Thyroid gland (tissue), 7 donors: ENCODE results near the gene SUPT5H.

DNA sequence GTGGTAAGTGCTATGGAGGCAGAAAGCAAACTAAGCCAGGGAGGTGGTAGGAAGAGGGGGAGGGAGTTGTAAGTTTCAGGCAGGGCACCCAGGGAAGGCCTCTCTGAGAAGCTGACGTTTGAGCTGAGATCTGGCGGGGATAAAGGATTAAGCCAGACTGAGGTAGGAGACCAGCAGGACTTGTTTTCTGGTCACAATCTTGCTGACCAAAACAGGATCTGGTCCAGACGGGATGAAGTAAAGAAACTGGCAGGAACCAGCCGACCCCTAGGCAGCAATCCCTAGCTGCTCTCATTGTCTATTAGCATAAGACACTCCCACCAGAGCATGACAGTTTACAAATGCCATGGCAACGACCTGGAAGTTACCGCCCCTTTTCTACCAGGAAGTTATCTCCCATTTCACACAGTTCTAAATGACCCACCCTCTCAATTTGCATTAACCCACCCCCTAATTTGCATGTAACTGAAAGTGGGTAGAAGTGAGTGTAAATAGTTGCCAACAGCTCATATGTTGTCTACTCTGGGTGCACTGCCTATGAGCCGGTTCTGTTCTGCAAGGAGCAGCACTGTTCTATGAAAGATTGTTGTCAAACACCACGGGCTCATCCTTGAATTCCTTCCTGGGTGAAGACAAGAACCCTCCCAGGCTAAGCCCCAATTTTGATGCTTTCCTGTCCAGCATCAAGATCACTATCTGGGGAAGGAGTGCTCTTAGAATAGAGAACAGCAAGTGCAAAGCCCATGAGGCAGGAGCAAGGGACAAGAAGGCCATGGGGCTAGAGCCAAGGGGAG lies 13.8 kb upstream of the FBXO27 start:
- PRO-cap, 2 experiments: no peak in any of the 2 experiments
- RAMPAGE, long total RNA, 5 experiments: no peak in any of the 5 experiments

DNA sequence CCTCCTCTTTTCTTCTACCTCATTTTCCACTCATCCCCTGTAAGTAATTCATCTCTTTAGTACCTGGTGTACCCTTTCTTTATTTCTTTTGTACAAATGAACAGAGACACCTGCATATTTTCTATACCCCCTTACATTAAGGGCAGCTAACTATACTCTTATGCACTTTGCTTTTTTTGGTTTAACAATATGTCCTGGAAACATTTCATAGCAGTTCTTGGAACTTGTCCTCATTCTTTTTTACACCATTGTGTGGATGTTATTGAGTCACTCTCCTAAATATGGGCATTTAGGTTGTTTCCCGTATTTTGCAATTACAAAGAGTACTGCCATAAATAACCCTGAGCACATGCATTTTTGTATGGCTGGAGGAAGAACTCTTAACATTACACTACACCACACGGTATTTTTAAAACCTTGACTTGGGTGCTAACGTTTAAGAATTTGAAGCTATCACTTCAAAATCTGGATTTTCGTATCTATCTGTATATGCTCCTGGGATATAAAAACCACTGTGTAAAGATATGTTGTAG lies 9.6 kb downstream of the ACP7 start:
- PRO-cap, 2 experiments: no peak in any of the 2 experiments
- RAMPAGE, long total RNA, 5 experiments: no peak in any of the 5 experiments

GRCh38 chr19:39112271-39112661 lies 13.3 kb upstream of the PAK4 start:
- PRO-cap, 2 experiments: no peak in any of the 2 experiments
- RAMPAGE, long total RNA, 5 experiments: no peak in any of the 5 experiments

DNA sequence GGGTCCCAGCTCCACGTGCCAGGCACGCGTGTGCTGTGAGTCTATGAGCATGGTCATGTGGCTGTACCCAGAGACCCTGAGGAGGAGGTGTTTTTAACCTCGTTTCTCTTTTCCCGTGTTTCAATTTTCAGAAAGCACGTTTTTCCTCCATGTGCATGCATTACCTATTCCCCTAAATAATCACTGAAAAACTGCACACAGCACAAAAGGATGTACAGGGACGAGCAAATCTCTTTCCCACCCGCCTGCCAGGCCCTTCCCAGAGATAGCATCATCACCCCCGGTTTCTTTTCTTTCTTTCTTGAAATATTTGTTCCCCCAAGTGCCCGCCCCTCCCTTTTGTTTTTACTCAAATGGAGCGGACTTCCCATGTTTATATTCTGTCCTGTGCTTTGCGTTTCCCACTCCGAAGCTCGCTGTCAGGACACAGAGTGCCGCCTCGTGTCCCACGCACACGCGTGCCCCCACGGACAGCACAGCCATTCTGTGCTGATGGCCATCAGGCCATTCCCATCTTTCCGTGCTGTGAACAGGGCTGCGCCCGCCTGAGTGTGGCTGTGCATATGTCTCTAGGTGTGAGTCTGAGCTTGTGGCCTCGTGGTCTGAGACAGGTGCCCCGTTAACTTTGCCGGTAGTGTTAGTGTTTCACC lies 6.6 kb downstream of the PAK4 start:
- PRO-cap, 2 experiments: peak in 2 of 2 experiments; most common plus-strand start position 404 of the sequence (in 2)
- RAMPAGE, long total RNA, 5 experiments: no peak in any of the 5 experiments

GRCh38 chr19:39157506-39158179 lies 32.1 kb downstream of the PAK4 start:
- PRO-cap, 2 experiments: no peak in any of the 2 experiments
- RAMPAGE, long total RNA, 5 experiments: no peak in any of the 5 experiments

DNA sequence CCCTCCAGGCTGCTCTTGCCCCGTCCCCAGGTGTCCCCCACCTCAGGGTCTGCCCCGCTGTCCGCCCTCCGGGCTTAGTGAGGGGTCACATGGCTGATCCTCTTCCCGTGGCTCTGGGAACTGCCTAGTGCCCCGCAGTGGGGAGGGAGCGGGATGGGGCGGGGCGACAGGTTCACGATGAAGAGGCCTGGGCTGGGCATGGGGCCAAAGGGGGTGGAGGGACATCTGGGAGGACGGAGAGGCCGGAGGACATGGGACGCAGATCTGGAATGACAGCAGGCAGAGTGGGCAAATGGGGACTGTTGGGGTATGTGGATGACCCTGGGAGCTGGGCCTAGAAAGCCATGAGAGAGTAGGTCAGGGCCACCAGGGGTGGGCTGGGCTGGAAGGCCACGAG lies 29.7 kb upstream of the NCCRP1 start:
- PRO-cap, 2 experiments: peak in 2 of 2 experiments; most common plus-strand start position 261 of the sequence (in 2); most common minus-strand start position 76 of the sequence (in 2)
- RAMPAGE, long total RNA, 5 experiments: no peak in any of the 5 experiments

- PRO-cap, 2 experiments: peak in 1 of 2 experiments; most common plus-strand start chr19:39199297 (in 1); most common minus-strand start chr19:39199171 (in 1)
- RAMPAGE, long total RNA, 5 experiments: no peak in any of the 5 experiments
Observed at GRCh38 chr19:39198699-39199530, 2.2 kb downstream of the NCCRP1 start.

- PRO-cap, 2 experiments: no peak in any of the 2 experiments
- RAMPAGE, long total RNA, 5 experiments: no peak in any of the 5 experiments
Observed at GRCh38 chr19:39343290-39343504, 976 bp downstream of the SAMD4B start.

DNA sequence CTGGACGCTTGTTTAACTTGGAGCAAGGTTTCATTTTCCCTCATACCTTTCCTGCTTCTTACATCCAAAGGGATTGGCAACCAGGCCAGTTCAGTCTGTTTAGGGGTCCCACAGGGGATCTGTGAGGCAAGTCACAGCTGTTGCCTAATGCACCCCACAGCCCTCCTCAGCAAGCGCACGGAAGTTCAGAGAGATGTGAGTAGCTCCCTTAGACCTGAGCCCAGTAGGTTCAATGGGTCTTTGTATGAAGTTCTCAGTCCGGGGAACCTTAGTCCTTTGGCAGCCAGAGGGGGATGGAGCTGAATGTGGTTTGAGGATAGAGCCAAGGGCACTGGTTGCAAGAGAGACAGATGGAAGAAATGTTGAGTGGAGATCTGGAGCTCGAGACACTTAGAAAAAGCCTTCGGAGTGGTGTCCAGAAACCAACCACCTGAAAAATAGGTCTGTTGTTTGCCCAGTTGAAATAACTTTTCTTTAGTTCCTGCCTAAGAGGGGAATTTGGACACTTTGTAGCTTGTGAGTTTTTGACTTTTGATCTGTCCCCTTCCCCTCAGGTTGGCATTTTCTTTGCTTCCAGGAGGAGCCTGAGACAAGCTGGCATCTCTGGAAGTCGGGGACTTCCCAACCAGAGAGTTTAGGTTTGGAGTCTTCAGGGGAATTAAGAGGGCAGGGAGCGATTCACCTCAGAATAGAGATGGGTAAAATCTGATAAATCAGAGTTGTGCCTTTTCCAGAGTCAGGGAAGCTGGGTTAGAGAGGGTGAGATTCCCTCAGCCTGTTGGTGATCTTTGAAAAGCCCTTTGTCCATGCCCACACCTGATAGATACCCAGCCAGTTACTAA lies 13.3 kb downstream of the SAMD4B start:
- PRO-cap, 2 experiments: no peak in any of the 2 experiments
- RAMPAGE, long total RNA, 5 experiments: no peak in any of the 5 experiments

GRCh38 chr19:39383085-39383838 lies 7.6 kb downstream of the PAF1 start:
- PRO-cap, 2 experiments: no peak in any of the 2 experiments
- RAMPAGE, long total RNA, 5 experiments: no peak in any of the 5 experiments

- PRO-cap, 2 experiments: peak in 2 of 2 experiments; most common plus-strand start chr19:39409015 (in 1); most common minus-strand start chr19:39408929 (in 1)
- RAMPAGE, long total RNA, 5 experiments: no peak in any of the 5 experiments
Observed at GRCh38 chr19:39408289-39409303, 1.9 kb downstream of the ZFP36 start.

DNA sequence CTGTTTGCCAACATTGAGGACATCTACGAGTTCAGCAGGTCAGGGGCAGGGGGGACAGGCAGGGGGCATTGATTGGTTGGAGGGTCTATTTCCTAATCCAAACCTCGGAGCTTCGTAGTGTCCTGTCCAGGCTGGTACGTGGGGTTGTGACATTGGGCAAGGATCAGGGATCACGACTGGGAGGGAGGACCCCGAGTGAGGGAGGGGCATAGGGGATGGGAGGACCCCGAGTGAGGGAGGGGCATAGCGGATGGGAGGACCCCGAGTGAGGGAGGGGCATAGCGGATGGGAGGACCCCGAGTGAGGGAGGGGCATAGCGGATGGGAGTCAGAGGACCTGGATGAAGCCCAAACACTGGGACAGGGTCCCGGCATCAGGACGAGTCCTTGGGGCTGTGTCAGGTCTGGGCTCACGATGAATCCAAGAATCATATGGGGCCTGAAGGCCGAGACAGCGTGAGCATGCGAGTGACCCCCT lies 3.0 kb downstream of the PLEKHG2 start:
- PRO-cap, 2 experiments: no peak in any of the 2 experiments
- RAMPAGE, long total RNA, 5 experiments: no peak in any of the 5 experiments

DNA sequence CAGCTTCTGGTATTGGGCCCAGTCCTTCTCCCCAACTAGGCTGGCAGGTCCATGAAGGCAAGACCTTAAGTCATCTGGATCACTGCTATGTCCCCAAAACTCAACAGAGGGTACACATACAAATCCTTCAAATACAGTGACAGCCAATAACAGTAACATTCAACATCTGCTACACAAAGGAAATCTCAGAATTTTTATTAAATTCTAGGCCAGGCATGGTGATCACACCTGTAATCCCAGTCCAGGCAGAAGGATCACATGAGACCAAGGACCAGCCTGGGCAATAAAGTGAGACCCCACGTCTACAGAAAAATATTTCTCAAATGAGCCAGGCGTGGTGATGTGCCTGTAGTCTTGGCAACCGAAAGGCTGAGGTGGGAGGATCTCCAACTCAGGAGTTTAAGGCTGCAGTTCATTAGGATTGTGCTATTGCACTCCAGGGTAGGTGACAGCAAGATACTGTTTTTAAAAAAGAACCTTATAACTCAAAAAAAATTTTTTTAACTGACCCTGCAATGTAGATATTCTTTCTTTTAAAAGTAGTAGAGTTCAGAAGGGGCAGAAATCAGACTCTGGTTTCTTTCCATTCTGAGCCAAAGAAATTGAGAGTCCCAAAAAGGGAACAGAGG lies 1.3 kb downstream of the RPS16 start:
- PRO-cap, 2 experiments: no peak in any of the 2 experiments
- RAMPAGE, long total RNA, 5 experiments: no peak in any of the 5 experiments

DNA sequence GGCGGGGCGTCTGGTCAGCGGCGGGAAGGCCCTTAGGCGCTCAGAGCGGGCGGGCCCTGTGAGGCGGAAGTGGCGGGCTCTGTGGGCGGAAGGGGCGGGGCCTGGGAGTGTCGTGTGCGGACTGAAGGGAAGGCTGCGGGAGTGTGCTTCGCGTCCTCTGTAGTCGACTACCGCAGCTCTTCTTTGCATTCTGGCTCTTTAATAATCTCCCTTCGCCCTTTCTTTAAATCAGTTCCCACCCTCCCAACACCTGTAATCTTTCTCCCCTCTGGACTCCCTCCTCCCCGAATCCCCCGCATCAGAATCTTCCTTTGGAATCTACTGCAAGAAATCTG lies 269 bp upstream of the RPS16 start:
- PRO-cap, 2 experiments: peak in 2 of 2 experiments; most common plus-strand start position 106 of the sequence (in 2)
- RAMPAGE, long total RNA, 5 experiments: no peak in any of the 5 experiments

- PRO-cap, 2 experiments: peak in 2 of 2 experiments; most common plus-strand start chr19:39445582 (in 2); most common minus-strand start chr19:39445482 (in 2)
- RAMPAGE, long total RNA, 5 experiments: start-site peak on the plus strand in 5 of 5 experiments, at chr19:39445572-39445689 at its widest, 674 to 2,583 reads per replicate
Observed at GRCh38 chr19:39445154-39446270, at the start of gene SUPT5H. Gene SUPT5H (plus strand): TSS chr19:39445582.

GRCh38 chr19:39479357-39480176 lies 1.1 kb upstream of the TIMM50 start:
- PRO-cap, 2 experiments: no peak in any of the 2 experiments
- RAMPAGE, long total RNA, 5 experiments: no peak in any of the 5 experiments

- PRO-cap, 2 experiments: no peak in any of the 2 experiments
- RAMPAGE, long total RNA, 5 experiments: no peak in any of the 5 experiments
Observed at GRCh38 chr19:39518412-39518854, 3.5 kb downstream of the SELENOV start.

- PRO-cap, 2 experiments: no peak in any of the 2 experiments
- RAMPAGE, long total RNA, 5 experiments: no peak in any of the 5 experiments
Observed at GRCh38 chr19:39704622-39704783, 222 bp downstream of the LGALS14 start.

DNA sequence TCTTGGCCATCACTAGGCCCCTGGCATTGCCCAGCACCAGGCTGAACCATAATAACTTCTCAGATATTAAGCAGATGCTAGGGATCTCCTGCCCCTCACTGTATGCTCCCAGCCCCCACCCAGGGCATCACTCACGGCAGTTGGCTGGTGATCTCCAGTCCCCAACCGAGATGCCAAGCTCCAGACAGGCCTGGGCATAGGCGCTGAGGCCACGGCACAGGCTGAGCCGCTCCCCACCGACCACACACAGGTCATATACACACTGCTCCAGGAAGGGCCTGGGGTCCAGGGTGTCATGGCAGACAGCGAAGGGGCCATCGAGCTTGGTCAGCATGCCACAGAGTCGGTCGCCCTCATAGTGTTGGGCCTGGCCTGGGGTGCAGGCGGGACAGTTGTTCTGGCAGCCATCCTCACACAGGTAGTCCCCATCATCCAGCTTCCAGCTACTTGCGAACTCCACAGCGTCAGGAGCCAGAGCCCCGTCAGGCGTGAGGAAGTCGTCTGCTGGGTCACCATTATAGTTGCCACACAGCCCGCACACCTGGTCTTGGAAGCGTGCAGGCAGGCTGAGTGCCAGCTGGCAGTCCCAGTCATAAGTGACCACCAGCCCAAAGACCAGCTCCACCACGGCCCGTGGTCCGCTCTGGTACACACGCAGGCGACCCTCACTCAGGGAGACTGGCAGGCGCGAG lies 52.9 kb upstream of the PSMC4 start:
- PRO-cap, 2 experiments: no peak in any of the 2 experiments
- RAMPAGE, long total RNA, 5 experiments: no peak in any of the 5 experiments

- PRO-cap, 2 experiments: no peak in any of the 2 experiments
- RAMPAGE, long total RNA, 5 experiments: no peak in any of the 5 experiments
Observed at GRCh38 chr19:40046587-40047075, 9.4 kb downstream of the ZNF780B start.